Stomach (tissue), 7 donors: ENCODE data around the gene VSTM2A.

DNA sequence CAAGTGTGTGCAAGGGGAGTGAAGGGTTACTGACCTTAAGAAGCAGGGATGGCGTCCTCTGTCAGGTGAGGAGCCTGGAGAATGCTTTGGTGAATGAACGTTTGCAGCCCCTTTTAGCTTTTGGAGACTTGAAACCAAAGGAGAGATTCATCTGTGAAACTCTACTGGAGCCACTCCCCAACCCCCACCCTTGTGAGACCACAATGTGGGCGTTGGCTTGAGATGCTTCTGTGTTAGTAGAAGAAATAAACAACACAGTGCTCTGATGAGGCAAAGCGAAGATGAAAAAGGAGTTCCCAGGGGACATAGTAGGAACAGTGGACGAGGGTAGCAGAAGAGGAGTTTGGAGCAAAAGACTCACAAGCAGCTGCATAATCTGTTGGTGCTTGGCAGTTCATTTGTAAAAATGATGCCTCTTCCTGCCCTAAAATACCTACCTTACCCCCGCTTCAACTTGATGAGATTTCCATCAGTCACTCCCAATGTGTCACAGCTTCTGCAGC lies 56.3 kb downstream of the FIGNL1 start:
- PRO-cap = no peak
- RAMPAGE, long total RNA, 5 experiments = start-site peak on the plus strand in 1 of 5 experiments, centred at position 59 of the sequence, 10 reads per replicate
- RRBS = no CpG with 5 or more reads among the region's 6 CpGs

DNA sequence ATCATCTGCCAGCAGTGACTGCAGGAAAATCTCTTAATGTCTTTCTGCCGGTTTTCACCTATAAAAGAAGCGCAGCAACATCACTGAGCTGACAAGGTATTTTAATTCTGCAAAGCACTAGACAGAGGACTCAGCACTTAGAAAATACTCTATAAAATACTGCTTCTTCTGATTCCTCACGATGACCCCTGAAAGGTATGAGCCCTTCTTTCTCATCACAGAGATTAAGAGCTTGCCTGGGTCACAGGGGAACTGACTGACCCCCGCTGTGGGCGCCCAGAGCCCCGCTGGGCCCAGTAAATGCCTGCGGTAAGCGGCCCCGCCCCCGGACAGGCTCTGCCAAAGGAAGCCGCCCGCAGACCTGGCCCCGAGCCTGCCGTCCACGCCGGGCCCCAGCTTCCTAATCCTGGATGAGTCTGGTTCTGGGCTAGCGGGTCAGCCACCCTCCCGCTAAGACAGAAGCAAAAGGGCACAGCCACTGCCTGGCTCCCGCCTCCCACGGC lies 433 bp downstream of the FIGNL1 start:
- PRO-cap = no peak
- RAMPAGE, long total RNA, 5 experiments = no peak in any of the 5 experiments
- RRBS = under 1% methylated on average over 7 of the region's 20 CpGs

- PRO-cap = no peak
- RAMPAGE, long total RNA, 5 experiments = no peak in any of the 5 experiments
- RRBS = no CpG with 5 or more reads among the region's 11 CpGs
Observed at GRCh38 chr7:50656171-50656614, 91.0 kb upstream of the DDC start.

DNA sequence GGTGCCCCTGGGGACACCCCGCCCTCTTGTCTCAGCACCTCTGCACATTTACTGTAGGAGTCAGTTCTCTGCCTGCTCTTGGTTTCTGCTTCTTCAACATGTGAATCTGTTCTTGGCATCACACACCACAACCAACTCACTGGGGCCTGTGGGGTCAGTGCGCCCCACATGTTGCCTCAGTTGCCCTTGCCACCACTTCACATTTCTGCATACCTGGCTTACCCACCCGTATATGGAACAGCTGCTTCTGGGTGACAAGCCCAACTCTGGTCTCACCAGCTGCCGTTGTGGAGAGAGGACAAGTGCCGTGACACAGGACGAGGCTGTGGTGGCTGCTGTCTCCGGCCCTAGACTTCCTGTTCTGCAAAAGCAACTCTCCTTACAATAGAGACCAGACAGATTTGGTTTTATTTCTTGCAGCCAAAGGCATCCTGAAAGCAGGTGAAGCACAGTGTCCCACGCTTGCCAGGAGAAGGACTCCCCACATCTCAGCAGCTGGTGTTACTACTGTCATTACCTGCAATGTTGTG lies 96.4 kb upstream of the DDC start:
- PRO-cap = no peak
- RAMPAGE, long total RNA, 5 experiments = start-site peak on the minus strand in 1 of 5 experiments, centred at position 435 of the sequence, 14 reads per replicate
- RRBS = no CpG with 5 or more reads among the region's 8 CpGs

GRCh38 chr7:50683951-50684410 lies 98.7 kb downstream of the GRB10 start:
- PRO-cap = no peak
- RAMPAGE, long total RNA, 5 experiments = no peak in any of the 5 experiments
- RRBS = no CpG with 5 or more reads among the region's 4 CpGs

DNA sequence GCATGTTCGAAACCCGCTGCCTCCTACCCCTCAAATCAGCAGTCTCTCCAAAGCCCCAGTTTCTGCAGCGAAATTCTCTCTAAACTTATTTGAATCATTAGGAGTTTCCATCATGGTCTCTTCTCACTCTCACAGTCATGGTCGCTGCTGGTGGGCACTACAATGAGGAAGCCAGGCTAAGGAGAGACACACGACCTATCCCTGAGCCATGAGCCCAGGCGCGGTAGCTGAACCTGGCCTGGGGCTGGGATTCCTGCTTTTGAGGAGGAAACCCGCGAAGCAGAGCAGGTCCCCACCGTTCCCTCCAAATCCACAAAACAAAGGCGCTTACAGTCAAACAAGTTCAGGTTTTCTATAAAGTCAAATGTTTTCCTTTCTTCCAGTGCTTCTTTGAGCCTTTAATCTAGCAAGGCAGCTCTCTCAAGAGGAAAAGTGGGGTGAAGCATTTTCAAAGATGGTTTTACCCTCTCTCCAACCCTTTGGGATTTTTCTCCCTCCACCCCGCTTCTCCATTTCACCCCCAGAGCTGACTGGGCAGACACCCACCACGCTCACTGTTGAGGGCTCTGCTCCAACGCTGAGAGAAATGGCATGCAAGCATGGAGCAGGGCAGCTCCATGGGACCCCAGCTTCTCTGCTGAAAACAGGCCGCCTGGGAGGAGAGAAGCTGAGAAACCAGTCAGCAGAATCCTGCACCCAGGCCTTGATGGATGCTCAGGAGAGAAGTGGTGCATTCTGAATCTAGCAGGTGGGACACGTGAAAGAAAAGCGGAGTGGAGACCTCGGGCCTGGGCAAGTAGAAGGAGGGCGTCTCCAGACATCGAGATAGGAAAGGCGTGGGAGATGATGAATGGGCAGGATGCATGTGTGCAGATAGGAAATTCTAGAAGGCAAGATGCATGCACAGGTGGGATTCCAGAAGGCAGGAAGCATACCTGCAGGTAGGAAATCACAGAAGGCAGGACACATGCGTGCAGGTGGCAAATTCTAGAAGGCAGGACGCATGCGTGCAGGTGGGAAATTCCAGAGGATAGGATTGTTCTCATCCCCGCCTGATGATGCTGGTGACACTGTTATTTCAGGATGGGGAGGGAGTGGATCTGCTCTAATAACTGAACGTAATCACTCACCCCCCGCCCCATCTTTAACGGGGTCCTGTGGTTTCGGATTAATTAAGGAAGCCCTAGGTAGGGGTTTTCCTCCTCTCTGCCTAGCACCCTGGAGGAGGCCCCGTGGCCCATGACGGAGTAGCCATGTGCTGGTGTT lies 35.2 kb downstream of the GRB10 start:
- PRO-cap = no peak
- RAMPAGE, long total RNA, 5 experiments = start-site peak on the minus strand in 1 of 5 experiments, centred at position 279 of the sequence, 11 reads per replicate
- RRBS = no CpG with 5 or more reads among the region's 31 CpGs

DNA sequence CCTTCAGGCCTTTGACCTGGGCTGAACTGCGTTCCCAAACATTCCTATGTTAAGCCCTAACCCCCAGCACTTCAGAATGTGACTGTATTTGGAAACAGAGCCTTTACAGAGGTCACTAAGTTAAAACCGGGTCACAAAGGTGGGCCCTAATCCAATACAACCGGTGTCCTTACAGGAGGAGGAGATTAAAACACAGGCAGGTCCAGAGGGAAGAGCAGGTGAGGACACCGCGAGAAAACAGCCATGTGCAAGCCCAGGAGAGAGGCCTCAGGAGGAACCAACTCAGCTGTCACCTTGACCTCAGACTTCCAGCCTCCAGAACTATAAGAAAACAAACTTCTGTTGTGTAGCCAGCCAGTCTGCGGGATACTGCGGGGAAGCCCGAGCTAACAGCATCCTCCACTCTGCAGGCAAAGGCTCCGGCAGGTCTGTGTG lies 27.9 kb downstream of the GRB10 start:
- PRO-cap = no peak
- RAMPAGE, long total RNA, 5 experiments = no peak in any of the 5 experiments
- RRBS = no CpG with 5 or more reads among the region's 9 CpGs

GRCh38 chr7:50826741-50827292 lies 44.1 kb upstream of the GRB10 start:
- PRO-cap = no peak
- RAMPAGE, long total RNA, 5 experiments = no peak in any of the 5 experiments
- RRBS = no CpG with 5 or more reads among the region's 6 CpGs

- PRO-cap = no peak
- RAMPAGE, long total RNA, 5 experiments = start-site peak on the minus strand in 3 of 5 experiments, at chr7:51043389-51043807 at its widest, 7 to 24 reads per replicate
- RRBS = no CpG with 5 or more reads among the region's 19 CpGs
Observed at GRCh38 chr7:51043230-51043981, 260.7 kb upstream of the GRB10 start.

- PRO-cap = unidirectional peak, minus-strand start at chr7:51263695
- RAMPAGE, long total RNA, 5 experiments = no peak in any of the 5 experiments
- RRBS = no CpG with 5 or more reads among the region's 4 CpGs
Observed at GRCh38 chr7:51263546-51264196, 52.9 kb downstream of the COBL start.

DNA sequence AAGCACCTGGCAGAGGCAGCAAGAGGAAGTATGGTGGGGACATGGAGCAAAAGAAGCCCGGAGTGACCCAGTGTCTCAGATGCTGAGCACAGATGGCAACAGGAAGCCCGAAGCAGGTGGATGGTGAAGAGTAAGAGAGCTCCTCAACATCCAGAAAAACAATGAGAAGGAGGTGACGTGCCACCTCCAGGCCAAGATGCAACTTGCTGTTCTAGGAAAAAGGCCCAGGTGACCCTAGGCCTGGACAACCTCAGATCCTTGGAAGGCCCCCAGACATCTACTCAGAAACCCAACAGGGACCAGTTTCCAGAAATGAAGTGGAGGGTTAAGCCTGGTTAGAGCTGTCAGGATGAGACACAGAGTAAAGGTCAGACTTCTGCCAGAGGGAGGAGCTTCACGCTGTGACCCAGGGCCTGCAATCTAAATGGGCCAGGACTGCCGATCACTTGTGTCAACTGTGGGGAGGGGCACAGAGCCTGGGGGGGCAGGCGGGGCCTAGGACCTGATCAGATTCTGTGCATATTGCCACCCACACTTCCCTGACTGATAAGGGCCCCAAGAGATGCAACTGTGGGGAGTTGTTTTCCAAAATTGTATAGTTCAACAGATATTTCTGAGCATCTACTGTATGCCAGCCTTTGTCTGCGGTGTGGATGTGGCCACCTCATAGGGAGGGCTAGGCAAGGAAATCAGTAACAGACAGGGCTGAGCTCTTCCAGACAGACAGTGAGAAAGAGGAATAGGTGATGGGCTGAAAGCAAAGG lies 2.5 kb upstream of the COBL start:
- PRO-cap = no peak
- RAMPAGE, long total RNA, 5 experiments = no peak in any of the 5 experiments
- RRBS = no CpG with 5 or more reads among the region's 7 CpGs

- PRO-cap = no peak
- RAMPAGE, long total RNA, 5 experiments = no peak in any of the 5 experiments
- RRBS = no CpG with 5 or more reads among the region's 9 CpGs
Observed at GRCh38 chr7:51324557-51324969, 8.0 kb upstream of the COBL start.

- PRO-cap = no peak
- RAMPAGE, long total RNA, 5 experiments = no peak in any of the 5 experiments
- RRBS = no CpG with 5 or more reads among the region's 7 CpGs
Observed at GRCh38 chr7:52018097-52018694, 701.6 kb upstream of the COBL start.

DNA sequence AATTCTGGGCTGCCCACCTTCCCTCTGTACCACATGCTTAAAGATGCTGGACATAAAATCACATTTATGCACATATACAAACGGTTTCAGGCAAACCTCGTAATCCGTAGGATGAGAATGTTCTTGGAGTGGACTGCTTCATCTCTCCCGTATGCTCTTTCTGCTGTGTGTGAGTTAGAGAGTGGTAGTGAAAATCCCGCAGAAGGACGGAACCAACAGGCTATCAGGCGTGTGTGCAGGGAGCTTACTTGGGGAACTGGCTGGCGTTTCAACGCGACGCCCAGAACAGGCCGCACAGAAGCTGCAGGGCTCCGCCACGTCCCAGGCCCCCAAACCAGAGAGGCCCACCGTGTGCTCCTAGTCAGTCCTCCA lies 730.8 kb upstream of the VSTM2A start:
- PRO-cap = no peak
- RAMPAGE, long total RNA, 5 experiments = no peak in any of the 5 experiments
- RRBS = no CpG with 5 or more reads among the region's 15 CpGs

GRCh38 chr7:54541788-54542944 lies at the start of gene VSTM2A:
Gene VSTM2A, plus strand, starts transcription at chr7:54542375.
- PRO-cap = no peak
- RAMPAGE, long total RNA, 5 experiments = no peak in any of the 5 experiments
- RRBS = 23% methylated on average over 18 of the region's 70 CpGs

DNA sequence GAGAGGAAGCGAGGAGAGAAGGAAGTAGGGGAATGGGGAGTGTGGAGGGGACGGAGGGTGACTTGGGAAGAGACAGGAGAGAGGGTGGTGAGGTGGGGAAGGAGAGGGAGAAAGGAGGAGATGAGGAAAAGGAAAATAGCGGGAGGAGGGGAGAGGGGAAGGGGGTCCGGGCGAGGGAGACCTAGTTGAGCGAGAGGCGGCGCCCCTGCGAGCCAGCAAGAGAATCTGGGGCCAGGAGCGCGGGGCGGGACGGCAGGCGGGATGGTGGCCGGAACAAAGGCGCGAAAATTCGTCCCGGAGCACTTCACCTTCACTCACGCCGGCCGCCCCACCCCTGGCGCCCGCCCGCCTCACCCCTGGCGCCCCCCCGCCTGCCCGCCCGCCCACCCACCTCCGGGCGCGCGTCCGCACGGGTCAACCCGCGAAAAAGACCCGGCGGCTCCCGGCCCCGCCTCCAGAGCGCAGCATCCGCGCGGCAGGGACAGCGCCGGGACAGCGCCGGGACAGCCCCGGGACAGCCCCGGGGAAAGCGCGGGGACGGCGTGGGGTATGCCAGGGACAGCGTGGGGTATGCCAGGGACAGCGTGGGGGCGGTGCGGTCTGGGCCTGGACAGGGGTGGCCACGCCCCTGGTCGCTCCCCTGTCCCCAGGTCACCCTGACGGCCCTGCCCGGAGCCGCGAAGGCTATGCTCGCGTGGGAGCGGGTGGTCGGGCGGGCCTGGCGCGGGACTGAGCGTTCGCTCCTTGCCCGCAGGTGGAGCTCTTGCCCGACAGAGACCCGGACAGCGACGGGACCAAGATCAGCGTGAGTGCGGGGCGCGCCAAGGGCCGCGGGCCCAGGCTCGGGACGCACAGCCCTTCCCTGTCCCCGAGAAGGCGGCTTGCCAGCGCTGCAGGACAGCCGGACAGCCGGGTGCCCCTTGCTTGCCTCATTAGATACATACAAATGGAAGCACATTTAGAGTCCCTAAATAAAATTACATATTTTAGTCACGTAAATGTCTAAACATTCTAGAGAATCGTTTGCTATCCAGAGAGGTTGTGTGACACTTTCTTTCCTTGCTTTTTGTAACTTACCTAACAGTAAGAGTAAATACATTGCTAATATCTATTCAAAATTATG lies 4.4 kb downstream of the VSTM2A start:
- PRO-cap = no peak
- RAMPAGE, long total RNA, 5 experiments = no peak in any of the 5 experiments
- RRBS = 9% methylated on average over 50 of the region's 94 CpGs

- PRO-cap = no peak
- RAMPAGE, long total RNA, 5 experiments = no peak in any of the 5 experiments
- RRBS = no CpG with 5 or more reads among the region's 5 CpGs
Observed at GRCh38 chr7:54746821-54747456, 12.1 kb downstream of the SEC61G start.

DNA sequence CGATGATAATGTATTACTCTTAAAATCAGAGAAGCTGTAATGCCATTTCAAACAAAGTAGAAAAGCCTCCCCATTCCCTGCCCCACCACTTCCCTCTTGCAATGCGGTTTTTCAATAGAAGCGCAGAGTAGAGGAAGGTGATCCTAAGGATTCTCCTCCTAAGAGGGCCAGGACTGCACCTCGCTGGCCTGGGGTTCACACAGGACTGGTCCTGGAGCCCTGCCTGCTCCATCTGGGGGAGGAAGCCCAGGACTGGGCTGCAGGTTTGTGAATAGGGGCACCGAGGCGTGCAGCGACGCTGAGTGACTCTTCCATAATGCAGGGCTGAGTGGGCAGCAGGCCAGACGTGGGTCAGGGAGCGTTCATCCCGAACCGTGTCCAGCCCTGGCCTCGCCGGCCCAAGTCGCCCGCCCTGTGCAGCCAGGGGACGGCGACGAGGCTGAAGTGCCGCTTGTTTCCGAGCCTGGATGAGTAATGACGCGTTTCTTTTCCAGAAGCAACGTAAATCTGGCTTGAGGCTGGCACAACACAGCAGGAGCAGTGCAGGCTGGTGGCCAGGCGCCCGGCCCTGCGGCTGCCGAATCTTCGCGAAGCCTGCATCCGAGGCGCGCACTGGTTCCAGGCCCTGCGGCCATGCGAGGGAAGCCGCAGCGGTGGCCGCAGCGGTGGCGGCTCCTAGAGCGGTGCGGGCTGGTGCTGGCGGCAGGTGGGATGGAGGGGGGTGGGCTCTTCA lies 73.9 kb upstream of the SEC61G start:
- PRO-cap = no peak
- RAMPAGE, long total RNA, 5 experiments = no peak in any of the 5 experiments
- RRBS = no CpG with 5 or more reads among the region's 43 CpGs

- PRO-cap = no peak
- RAMPAGE, long total RNA, 5 experiments = no peak in any of the 5 experiments
- RRBS = no CpG with 5 or more reads among the region's 6 CpGs
Observed at GRCh38 chr7:54837230-54837587, 78.2 kb upstream of the SEC61G start.

DNA sequence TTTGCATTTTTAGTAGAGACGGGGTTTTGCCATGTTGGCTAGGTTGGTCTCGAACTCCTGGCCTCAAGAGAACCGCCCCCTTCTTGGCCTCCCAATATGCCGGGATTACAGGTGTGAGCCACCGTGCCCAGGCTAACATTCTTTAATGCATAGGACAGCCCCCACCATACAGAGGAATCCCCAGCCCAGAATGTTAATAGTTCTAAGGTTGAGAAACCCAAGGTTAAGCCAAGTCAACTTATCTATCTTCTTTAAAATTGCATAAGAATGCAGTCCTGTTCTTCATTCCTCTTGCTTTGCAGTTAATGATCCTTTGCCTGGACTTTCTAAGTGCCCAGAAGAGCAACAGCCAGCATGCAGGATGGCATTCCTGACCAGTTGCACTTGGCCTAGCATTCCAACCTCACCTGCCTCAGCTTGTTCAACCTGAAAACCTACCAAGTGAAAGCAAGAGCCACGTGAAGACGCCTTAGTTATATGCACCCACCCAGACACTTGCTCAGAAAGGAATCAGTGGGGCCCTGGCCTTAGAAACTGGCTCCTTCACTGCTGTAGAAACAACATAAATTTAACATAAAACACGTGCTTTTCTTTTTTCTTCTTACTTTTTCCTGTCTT lies 24.8 kb downstream of the EGFR start:
- PRO-cap = no peak
- RAMPAGE, long total RNA, 5 experiments = start-site peak on the plus strand in 2 of 5 experiments, centred at position 264 of the sequence, 5 to 13 reads per replicate
- RRBS = no CpG with 5 or more reads among the region's 8 CpGs